Measurements from ENCODE around the genes GMPR2, CMA1 and GZMH.

DNA sequence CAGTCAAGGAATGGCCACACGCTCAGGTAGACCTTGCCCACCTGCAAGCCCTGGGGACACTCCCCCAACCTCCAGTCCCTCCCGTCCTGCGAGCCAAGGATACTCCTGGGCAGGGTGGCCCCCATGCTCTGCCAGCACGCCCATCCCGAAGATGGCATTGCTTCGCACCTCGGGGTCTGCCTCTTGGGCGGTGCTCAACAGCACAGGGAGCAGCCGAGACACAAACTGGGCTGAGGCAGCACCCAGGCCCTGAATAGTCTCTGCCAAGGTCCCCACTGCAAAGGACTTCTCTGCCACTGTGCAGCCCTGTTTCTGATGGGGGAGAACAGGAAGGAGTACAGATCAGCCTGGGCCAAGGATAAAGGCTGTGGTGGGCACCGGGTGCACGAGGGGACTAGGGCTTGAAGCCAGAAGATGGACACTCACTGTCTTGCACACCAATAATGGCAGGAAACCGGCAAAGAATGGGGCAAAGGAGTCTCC, 6.7 kb downstream of the IPO4 start:
- PRO-cap: no peak

- PRO-cap: unidirectional peak, minus-strand start at chr14:24196329
Observed at GRCh38 chr14:24196144-24196422, 842 bp upstream of the TM9SF1 start.

DNA sequence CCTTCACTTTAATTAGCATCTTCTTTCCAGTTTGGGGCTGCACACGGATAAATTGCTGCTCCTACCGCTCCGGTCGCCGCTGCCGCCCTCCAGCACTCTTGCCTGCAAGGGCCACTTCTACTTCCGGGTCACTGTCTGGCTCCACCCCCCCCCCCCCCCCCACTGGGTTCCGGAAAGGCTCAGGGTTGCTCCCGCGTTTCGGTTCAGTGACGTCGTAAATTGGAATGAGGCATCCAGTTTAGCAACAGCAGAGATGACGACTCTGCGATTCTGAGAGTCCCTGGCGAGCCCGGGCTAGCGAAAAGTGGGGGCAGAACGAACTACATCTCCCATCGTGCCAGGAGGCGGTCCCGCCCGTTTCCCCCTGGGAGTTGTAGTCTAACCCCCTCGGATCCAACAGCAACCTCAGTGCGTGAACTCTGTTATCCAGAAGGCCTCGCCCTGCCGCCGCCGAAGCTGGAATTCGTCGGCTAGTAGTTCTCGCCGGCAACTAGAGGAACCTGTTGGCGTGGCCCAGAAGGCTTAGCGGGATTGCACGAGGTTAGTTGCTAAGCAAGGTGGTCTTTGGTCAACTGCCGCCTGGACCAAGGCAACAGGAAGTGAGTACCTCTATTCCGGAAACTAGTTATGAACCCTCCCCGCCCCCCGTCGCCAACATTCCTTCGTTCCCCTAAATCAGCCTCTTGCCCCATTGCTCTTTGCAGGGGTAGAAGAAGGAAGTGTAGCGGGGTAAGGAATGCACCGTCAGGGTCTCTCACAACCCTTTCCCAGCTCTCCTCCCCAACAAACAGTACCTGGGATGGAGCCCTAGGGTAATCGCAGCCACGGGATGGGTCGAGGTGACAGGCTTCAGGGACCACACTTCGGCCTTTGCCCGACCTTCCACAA, at the start of gene GMPR2:
TSS of gene GMPR2 (plus strand) at position 681 of the 888 bp plus-strand sequence.
- PRO-cap: bidirectional peak, plus-strand start at position 381 of the sequence, minus-strand start at position 100 of the sequence; bidirectional peak, plus-strand start at position 516 of the sequence, minus-strand start at position 407 of the sequence

- PRO-cap: no peak
Observed at GRCh38 chr14:24233137-24233346, 313 bp downstream of the GMPR2 start.

DNA sequence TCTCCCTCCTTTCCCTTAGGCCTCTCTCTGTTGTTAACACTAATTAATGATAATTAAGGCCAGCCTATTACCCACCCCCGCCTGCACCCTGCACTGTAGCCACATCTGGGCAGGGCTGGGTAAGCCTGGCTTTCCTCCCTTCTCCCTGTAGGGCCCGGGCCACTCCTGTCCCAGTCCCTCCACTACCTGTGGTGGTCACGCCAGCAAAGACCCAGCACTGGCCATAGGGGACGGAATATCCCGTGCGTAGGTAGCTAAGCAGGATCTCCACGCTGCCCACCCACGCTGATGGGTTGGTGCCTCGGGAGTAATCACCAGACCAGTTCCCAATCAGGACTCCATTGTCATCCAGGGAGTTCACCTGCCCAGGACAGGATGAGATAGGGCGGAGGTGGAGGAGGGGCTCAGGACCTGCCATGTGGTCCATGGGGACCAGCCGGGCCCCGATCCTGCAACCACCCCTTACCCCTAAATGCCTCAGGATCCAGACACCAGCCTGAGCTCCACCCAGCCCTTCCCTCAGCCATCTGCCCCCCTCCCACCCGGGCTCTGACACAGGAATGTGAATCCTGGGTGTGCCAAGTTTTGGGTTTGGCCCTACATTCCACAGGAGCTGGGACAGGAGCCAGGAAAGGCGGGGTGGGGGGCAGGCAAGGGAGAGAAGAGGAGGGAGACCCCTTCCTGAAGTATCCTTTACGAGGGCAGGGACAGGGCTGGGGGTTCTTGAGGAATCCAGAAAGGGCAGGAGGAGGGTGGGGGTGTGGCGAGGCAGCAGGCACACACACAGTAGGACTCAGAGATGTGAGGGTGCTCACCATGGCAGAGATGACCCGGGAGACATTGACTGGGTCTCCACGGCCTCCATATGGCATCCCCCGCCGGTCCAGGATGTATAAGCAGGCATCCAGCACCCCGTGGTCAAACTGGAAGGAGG, 3.8 kb downstream of the TGM1 start:
- PRO-cap: unidirectional peak, minus-strand start at position 884 of the sequence

GRCh38 chr14:24273845-24274585, 2.6 kb upstream of the RABGGTA start:
- PRO-cap: no peak

DNA sequence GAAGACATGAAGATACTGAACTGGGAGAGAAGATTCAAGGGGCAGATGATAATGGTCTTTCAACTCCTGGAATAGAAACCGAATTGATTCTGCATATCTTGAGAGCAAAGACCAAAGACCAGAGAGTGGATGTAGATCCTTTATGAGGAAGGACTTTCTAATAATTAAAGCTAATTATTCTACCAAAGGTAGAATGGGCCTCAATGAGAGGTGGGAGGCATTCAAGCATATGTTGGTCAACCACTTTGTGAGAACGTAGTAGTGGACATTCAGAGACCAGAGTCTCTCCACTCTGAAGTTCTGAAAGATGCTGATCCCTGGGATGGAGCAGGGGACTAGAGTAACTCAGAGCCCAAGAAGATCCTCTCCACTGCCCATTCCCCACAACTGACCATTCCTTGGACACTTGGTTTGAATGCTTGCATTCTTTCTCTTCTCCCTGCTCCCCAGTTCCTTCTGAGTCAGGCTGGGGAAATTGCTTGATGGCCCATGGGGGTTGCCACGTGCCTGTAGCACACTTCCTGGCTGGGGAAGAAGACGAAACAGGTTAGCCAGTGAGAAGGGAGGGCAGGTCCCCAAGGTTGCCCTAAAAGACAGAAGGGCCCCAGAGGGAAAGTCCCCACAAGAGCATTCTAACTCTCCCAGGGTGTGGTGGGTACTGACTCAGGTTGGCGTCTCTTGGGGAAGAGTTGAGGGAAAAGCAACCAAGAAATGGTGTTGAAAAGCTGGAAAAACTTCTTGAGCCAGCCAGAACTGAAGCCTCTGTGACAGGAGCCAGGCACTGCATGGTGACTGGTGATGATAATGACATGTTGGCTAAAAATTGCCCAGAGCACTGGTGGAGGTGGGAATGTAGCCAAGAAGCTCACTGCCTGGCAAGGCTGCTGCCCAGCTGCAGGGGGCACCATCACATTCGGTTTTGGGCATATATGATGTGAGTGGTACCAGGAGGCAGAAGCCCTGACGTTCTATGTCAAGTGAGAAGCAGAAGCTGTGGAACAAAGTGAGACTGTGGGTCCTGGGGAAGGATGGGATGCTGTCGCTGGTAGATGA, 7.8 kb upstream of the RABGGTA start:
- PRO-cap: no peak

GRCh38 chr14:24316475-24317086, 5.3 kb downstream of the LTB4R start:
- PRO-cap: bidirectional peak, plus-strand start at chr14:24316554, minus-strand start at chr14:24316351

- PRO-cap: no peak
Observed at GRCh38 chr14:24317087-24317658, 5.9 kb downstream of the LTB4R start.

GRCh38 chr14:24418422-24418977, 11.0 kb downstream of the CBLN3 start:
- PRO-cap: bidirectional peak, plus-strand start at chr14:24418744, minus-strand start at chr14:24418612

- PRO-cap: bidirectional peak, plus-strand start at chr14:24423185, minus-strand start at chr14:24422971
Observed at GRCh38 chr14:24422860-24423466, 6.5 kb downstream of the CBLN3 start.

- PRO-cap: bidirectional peak, plus-strand start at chr14:24427107, minus-strand start at chr14:24426928
Observed at GRCh38 chr14:24426780-24427542, 2.5 kb downstream of the CBLN3 start.

DNA sequence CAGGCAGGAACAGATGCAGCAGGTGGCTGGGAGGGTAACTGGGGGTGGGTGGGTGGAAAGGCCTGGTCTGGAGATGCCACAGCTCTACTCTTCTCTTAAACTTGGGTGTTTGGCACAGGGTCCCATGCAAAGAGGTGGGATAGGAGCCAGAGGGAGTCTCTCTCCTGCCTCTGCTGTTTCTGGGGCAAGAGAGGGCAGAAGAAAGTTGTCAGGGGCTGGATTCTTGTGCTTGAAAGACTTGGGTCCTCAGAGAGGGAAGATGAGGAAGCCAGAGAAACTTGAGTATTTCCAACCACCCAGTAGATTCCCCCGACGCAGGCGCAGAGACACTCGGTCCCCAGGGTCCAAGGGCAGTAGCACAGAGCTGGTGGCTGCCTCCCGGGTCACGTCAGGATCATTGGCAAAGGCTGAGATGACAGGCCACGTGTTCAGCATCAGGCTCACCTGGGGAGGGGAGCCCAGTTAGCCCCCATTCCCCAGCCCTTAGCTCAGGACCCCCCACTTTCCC, 1.9 kb downstream of the CBLN3 start:
- PRO-cap: no peak

- PRO-cap: no peak
Observed at GRCh38 chr14:24436276-24437278, 6.0 kb downstream of the SDR39U1 start.

- PRO-cap: no peak
Observed at GRCh38 chr14:24483843-24484244, 24.2 kb downstream of the CMA1 start.

GRCh38 chr14:24508195-24508448, at the start of gene CMA1:
Gene CMA1 (minus strand): TSS chr14:24508265.
- PRO-cap: no peak

DNA sequence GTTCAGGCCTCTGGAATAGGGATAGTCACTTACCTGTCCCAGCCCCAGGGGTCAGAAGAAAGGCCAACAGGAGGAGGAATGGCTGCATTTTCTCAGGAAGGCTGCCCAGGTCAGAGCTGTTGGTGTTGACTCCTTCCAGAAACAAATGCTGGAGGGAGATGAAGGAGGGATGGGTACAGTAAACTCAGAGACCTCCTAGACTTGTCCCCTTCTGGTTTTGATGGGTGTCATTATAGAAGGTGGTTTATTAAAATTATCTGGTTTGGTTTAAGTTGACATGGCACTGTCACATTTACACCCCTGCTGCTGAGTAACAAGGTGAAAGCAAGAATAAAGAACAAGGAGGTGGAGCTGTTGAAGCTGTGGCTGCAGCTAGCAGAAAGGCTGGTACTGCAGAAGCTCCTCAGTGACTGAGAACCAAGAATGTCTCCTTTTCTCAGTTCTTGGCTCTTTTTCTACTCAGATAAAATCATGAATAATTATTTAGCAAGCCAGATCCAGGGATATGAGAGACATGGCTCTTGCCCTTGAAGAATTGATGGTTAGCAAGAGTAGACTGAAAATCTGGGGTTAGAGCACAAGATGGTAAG, at the start of gene GZMH:
TSS of gene GZMH (minus strand) at position 160 of the 590 bp plus-strand sequence.
- PRO-cap: no peak

GRCh38 chr14:24816047-24816911, 182.3 kb upstream of the GZMB start:
- PRO-cap: unidirectional peak, plus-strand start at chr14:24816477

DNA sequence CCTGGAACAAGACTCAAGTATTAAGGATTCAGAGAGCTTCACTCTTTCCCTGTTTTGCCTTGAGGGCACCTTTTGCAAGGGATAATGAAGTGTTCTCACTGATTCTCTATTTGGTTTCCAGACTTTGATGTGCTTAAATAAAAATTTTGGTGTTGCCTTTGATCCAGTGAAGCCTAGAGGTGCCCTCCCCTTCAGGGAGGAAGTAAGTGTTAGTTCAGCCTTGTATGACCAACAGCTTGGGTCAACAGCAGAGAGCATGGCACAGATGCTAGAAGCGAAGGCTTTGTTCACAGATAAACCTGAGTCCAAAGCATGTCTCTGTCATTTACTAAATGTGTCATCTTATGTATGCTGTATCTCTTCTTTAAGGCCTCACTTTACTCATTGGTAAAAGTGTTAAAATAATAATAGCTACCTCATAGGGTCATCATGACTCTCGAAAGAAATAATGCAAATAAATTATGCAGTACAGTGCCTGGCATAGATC, 52.9 kb upstream of the STXBP6 start:
- PRO-cap: no peak

DNA sequence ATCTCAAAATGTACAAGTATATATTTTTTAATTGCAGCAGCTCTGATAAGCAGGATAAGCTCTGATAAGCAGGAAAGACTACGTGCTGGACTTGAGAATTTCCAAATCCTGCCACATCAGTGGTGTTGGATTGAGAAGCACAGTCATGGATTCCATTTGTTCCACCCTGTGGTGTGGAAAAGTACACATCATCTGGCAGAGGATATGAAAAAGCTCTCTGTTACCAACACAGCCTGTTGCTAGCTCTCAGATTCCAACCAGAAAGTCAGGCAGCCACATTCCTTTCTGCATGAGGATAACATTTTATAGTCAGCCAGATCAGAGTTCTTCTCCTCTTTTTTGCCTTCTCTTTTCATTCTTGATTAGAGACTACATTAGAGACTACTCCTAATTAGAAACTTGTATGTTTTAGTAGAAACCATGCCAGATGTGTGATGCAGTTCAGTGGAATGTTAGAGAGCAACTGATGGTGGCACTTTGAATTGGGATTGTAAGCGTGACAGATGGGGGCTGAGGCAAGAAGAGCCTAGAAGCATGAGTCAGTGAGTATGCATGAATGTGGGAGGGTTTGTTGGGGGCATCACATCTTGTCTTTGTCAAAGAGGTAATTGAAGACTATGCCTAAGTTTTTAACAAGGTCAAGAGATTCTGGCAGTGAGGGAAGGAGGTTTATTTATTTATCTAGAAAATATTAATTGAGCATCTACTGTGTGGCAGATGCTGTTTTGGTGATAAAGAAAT, 61.2 kb upstream of the STXBP6 start:
- PRO-cap: no peak